Epithelial cell of proximal tubule (primary cell): ENCODE measurements around a stretch of chr6.

DNA sequence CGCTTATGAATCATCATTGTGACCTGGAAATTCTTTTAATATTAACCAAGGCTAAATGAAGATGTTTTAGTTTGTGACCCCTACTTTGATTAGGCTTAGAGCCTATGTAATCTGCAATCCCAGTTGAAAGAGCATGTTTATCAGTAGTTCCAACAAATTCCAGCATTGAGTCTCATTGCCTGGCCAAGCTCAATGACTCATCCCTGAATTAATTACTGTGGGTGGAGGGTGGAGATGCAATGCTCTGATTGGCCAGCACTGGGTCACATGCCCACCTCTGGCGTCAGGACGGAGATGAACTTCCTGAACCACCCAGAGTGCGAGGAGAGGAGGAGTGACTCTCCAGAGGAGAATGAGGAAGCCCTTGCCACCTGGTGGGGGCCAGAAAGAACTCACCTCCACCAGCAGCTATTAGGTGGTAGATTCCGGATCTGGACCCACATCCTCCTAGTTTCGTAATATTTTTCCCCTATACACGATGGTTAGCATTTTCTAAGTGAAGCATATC lies 284.0 kb downstream of the TBC1D7 start:
- RAMPAGE, long total RNA, result no peak
- RRBS, result no CpG with 5 or more reads among the region's 7 CpGs

DNA sequence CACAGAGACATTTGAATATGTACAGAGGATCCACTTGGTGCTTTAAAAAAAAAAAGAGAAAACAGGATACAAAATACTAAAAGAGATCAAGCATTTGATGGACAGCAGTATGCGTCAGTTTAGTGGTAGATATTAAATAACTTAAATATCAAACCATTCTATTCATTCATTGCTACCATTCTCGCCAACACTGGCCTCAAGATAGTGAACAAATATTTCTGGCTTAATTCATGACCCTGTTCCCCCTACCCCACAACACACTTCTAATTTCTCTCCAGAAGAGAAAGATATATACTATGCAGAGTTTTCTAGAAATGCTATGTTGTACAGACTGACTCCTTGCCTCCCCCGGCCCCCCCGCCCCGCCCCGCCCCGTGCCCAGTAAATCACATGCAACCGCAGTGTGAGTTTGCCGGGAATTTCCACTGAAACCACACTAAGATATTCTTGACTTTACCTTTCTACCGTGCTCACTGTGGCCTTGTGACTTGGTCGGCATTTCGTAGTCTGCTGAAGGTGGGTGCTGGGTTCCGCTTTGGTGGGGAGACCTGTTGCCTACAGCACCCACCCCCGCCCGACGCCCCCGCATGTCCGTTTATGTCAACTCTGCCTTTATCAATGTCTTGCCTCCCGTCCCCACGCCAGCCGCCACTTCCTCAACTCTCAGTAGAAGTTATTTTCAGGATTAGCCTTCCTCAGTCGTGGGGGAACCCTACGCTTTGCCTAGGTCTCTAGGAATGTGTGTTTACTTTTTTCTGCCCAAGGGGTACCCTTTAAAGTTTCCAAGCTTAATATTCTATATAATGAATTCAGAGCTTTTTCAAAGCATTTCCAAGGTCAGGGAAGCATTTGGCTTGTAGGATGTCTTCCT lies 54.6 kb downstream of the TBC1D7 start:
- RAMPAGE, long total RNA, result no peak
- RRBS, result 28% methylated on average over 5 of the region's 23 CpGs

GRCh38 chr6:13307481-13308325 lies 20.6 kb downstream of the TBC1D7 start:
- RAMPAGE, long total RNA, result no peak
- RRBS, result no CpG with 5 or more reads among the region's 7 CpGs

DNA sequence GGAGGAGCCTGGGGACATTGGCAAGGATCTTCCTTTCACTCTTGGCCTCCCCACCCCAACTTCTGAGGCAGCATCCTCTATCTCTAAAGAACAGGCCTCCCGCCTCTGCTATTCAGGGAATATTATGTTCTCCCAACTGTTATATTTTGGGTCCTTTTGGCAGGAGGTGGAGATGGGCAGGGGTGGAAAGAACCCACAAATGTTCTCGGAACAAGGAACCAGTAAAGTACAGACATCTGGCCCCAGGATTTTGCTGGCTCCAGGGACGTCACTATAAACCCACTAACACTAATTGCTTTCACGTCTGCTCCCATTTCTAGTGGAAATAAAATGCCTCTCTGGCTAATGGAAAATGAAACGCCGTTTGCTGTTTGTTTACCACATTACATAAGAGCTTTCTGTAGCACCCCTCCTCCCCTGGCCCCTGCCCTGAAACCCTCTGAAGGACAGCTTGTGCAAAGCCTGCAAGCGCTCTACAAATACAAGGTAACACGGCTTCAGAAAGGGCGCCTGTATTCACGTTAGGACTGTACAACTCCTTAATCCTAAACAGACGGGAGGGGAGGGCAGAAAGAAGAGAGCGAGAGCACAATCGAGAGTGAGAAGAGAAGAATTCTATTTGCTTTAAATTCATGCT lies 77.7 kb upstream of the TBC1D7 start:
- RAMPAGE, long total RNA, result no peak
- RRBS, result no CpG with 5 or more reads among the region's 13 CpGs

DNA sequence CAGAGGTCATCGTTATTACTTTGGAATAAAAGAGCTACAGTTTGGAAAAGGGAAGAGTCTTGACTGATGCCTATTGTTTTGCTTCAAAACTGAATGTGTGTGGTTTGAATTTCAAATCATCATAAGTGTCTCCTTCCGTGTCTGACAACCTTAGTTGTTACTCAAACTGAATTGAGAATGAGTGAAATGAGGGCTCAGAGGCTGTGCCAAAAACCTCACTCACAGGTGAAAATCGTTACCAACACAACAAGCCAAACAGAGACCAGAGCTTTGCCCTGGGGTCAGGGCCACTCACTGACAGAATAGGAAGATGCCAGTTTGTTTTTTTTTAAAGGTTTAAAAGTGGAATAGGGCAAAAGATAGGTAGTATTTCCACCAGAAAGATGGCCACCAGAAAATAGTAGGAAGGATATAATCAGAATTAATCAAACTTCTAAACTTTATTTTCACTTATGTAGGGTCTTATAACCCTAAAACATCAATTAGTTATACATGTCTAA lies 15.1 kb upstream of the SIRT5 start:
- RAMPAGE, long total RNA, result no peak
- RRBS, result no CpG with 5 or more reads among the region's 3 CpGs

DNA sequence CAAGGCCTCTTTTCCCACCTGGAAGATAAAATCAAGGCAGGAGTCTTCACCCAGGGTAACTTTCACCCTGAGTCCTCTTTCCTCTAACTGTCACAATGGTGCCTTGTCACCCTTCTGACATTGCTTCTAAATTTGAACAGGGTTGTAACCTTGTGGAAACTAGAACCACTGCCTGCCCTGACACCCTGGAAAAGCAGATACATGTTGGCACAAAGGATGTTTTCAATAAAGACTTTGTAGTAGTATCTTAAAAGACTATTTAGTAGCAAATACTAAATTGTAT lies 4.5 kb downstream of the SIRT5 start:
- RAMPAGE, long total RNA, result no peak

- RAMPAGE, long total RNA, result no peak
- RRBS, result 2% methylated on average over 35 of the region's 97 CpGs
Observed at GRCh38 chr6:13710399-13711464, 903 bp downstream of the RANBP9 start.

- RAMPAGE, long total RNA, result no peak
- RRBS, result 26% methylated on average over 2 of the region's 9 CpGs
Observed at GRCh38 chr6:13873162-13873583, 51.6 kb upstream of the RNF182 start.

DNA sequence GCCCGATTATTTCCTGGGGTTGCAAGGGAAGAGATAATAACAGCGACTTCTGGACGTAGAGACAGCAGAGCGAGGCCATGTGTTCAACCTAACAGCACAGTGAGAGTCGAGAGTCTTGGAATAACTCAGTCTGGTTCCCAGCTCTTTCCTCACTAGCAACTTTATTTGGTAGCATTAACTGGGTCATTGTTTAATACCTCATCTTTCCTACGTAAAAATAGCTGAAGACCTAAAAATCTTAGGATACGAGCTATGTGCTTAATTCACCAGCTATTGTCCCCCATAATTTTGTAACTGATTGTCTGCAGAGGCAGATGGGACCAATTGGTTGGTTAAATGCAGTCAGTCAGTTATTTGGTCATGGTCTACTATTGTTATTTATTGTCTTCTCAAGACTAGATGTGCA lies 21.3 kb downstream of the CD83 start:
- RAMPAGE, long total RNA, result no peak
- RRBS, result no CpG with 5 or more reads among the region's 7 CpGs

GRCh38 chr6:14211522-14212248 lies 94.1 kb downstream of the CD83 start:
- RAMPAGE, long total RNA, result no peak
- RRBS, result no CpG with 5 or more reads among the region's 29 CpGs

- RAMPAGE, long total RNA, result no peak
- RRBS, result no CpG with 5 or more reads among the region's 6 CpGs
Observed at GRCh38 chr6:14310816-14311447, 193.4 kb downstream of the CD83 start.

DNA sequence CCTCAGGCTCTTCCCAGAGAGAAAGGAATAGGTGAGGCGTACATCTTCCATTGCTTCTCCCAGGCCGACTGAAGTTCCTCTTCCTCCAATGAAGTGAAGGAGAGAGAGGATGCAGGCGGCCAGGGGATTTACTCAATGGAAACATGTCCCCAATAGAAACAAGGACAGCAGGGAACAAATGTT lies 510.5 kb upstream of the JARID2 start:
- RAMPAGE, long total RNA, result no peak
- RRBS, result no CpG with 5 or more reads among the region's 3 CpGs

DNA sequence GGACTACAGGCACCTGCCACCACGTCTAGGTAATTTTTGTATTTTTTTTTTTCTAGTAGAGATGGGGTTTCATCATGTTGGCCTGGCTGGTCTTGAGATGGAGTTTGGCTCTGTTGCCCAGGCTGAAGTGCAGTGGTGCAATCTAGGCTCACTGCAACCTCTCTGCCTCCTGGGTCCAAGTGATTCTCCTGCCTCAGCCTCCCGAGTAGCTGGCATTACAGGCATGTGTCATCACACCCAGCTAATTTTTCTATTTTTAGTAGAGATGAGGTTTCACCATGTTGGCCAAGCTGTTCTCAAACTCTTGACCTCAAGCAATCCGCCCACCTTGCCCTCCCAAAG lies 404.3 kb upstream of the JARID2 start:
- RAMPAGE, long total RNA, result no peak
- RRBS, result no CpG with 5 or more reads among the region's 3 CpGs

DNA sequence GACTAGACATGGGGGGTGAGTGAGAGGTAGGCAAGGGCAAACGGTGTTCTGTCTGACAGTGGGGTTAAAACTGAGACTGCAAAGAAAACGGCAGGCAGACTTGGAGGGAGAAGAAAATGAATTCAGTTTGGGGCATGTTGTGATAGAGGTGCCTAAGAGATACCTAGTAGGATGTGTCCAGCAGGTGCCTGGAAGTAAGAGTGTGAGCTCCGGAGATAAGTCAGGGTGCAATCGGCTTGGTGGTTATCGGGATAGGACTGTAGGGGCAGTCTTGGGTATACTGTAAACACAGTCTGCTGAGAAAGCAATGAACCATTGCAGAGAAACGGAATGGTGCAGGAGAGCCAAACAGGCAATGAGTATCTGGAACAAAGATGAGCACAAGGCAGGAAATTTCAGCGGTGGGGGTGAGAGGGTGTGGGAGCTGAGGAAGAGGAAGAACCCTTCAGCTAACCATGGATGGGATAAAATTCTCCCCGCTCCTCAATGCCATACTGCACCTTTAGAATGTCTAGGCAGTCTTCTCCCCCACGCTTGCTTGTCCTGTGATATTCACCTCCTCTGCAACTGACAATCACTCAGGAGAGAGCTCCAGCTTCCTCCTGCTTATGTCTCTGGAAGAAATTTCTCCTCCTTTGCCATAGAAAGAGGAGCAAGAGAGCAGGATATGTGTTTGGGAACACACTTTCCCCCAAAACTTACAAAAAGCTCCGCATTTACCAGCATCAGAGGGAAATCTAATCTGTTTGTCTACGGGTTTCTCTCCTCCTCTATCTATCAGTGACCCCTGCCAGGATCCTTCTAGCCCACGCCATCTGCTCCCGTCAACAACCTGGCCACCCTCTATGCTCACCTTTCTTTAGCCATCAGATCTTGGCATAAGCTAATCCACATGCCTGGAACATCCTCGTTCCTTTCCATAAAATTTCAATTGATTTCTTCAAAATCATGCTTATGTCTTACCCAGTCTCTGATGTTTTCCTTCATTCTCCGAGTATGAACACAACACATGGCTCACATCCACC lies 381.7 kb upstream of the JARID2 start:
- RAMPAGE, long total RNA, result no peak
- RRBS, result no CpG with 5 or more reads among the region's 15 CpGs

DNA sequence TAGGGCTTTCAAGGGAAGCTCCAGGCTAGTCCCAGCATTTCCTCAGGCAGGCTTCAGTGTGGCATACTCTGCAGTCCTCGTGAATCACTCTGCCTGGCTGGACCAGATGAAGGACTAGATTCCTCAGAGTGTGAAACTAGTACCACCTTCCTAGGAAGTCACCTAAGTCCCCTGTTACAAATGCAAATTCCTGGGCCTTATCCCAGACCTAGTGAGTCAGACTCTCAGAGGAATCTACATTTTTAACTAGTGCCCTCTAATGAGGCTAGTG lies 279.7 kb upstream of the JARID2 start:
- RAMPAGE, long total RNA, result no peak
- RRBS, result no CpG with 5 or more reads among the region's 1 CpG

- RAMPAGE, long total RNA, result no peak
- RRBS, result no CpG with 5 or more reads among the region's 5 CpGs
Observed at GRCh38 chr6:15258733-15260038, 13.3 kb downstream of the JARID2 start.

GRCh38 chr6:15268977-15269523 lies 23.2 kb downstream of the JARID2 start:
- RAMPAGE, long total RNA, result no peak
- RRBS, result no CpG with 5 or more reads among the region's 5 CpGs

DNA sequence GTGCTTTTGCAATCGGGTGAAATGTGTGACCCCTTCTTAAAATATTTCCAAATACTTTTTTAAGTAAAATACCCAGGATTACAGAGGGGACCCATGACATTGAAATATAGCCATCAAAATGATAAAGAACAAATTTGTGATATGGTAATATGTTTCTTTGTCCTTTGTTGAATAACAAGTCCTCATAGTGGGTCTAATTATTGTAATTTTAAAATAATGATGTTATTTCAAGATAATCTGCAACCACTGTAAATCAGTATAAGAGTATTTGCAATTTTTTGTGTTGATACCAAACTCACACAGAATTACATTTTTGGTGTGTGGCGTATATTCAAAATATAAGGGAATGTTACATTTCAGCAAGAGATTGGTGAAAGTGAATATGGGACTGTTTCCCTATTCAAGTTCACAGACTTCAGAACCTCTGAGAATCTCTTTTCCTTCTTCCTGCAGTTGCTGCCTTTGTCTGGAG lies 41.4 kb downstream of the JARID2 start:
- RAMPAGE, long total RNA, result no peak
- RRBS, result no CpG with 5 or more reads among the region's 2 CpGs

DNA sequence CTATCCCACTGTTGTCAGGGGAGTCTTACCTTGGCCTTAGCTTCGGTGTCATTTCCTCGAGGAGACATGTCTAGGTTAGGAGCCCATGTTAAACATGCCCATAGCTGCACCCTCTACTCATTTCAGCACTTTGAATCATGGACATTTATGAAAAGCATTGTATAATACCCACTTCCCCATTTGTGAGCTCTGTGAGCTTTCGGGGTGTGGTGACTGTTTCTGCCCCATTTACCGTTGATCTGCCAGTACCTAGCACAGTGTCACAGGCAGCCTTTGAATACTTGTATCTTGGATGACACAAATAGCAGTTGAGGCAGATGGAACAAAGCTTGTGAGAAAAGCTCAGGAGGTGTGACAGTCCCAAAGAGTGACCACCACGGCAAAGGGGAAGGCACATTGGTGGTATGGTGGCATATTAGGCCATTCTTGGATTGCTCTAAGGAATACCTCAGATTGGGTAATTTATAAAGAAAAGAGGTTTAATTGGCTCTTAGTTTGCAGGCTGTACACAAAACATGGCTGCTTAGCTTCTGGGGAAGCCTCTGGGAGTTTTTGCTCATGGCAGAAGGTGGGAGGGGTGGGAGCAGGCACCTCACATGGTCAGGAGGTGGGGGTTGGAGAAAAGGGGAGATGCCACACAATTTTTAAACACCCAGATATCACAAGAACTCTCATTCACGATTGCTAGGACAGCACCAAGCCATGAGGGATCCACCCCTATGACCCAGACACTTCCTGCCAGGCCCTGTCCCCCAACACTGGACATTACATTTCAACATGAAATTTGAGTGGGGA lies 42.0 kb downstream of the JARID2 start:
- RAMPAGE, long total RNA, result no peak
- RRBS, result no CpG with 5 or more reads among the region's 6 CpGs

GRCh38 chr6:15288490-15289341 lies 42.8 kb downstream of the JARID2 start:
- RAMPAGE, long total RNA, result no peak
- RRBS, result no CpG with 5 or more reads among the region's 10 CpGs